Pericardium fibroblast (primary cell): Measurements from ENCODE around the gene NACAD.

DNA sequence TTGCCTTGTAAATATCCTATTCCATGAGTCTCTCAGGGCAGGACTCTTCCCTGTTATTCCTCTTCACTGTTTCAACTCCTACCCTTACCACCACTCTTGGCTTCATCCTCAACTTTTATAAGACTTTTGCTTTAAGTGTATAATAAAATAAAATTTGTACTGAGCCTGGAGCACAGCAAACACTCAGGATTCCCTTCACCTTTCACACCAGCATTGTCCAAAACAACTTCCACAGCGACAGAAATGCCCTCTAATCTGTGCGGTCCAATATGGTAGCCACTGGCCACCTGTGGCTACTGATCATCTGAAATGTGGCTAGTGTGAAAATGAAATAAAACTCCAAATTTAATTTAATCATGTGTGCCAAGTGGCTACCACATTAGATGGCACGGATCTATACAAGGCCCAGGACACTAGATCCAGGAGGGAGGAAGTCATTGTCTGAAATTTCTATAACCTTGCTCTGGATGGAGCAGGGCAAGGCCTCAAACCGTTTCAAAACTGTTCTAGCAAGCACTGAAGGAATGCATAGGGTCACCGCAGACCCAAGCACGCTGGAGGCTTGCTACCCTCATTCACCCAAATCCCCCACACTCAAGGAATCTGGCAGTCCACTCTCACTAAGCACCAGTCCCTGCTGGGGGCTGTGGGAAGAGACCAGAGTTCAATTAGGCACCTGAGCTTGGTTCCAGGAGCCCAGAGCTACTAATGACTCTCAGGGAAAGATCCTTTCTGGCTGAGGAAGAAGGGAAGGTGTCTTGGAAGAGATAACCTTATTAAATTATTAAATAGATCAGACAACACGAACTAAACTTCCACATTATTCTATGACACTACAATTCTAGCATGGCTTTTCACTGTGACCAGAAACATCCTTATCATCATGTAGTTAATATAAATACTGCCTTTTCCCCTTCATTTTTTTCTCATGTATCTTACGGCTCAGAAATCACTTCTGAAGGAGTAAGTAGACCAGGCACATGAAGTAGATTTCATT is 6.4 kb upstream of the MYO1G start:
- RAMPAGE, long total RNA, result no peak

GRCh38 chr7:44999301-45000059 is 521 bp upstream of the CCM2 start:
- RAMPAGE, long total RNA, result no peak

- RAMPAGE, long total RNA, result no peak
Measured at GRCh38 chr7:45088457-45089919, at the start of gene NACAD. Gene NACAD, minus strand, starts transcription at chr7:45088969.

DNA sequence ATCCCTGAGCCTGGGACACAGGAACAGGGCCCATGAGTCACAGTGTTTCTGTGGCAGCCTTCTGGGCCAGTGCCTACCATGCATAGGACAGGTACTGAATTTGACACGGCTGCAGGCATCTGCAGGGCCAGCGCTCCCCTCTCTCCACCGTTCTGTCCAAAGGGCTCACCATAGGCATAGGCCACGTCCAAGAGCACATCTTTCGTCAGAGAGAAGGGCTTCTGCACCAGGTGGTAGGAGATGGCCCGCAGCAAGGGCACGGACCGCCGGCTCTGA is 7.2 kb downstream of the TBRG4 start:
- RAMPAGE, long total RNA, result no peak

DNA sequence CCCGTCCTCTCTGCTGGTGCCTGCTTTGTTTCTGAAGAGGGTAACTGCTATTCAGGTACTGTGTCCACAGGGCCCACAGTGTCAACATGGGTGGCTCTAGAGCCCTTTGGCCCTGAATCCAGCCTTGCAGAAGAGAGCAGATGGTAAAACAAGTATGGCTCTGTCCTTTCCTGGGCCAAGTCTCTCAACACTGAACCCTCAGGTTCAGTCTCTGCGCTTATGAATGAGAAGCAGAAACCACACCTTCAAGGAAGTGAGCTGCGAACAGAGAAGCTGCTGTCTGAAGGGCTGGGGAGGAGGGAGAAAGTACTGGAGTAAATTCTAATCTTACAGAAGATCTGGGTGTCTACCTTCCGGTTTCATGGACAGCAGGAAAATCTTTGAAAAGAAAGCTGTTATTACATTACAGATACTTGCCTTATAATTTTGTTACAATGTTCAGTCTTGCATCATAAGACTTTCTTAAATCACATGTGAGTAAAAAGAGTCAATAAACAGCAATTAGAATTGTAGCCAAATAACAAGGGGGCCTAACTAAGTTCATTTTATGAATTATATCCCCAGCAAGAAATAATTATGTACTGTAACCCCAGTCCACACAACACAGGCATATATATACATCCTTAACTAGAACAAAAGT is 4.1 kb downstream of the TBRG4 start:
- RAMPAGE, long total RNA, result no peak

DNA sequence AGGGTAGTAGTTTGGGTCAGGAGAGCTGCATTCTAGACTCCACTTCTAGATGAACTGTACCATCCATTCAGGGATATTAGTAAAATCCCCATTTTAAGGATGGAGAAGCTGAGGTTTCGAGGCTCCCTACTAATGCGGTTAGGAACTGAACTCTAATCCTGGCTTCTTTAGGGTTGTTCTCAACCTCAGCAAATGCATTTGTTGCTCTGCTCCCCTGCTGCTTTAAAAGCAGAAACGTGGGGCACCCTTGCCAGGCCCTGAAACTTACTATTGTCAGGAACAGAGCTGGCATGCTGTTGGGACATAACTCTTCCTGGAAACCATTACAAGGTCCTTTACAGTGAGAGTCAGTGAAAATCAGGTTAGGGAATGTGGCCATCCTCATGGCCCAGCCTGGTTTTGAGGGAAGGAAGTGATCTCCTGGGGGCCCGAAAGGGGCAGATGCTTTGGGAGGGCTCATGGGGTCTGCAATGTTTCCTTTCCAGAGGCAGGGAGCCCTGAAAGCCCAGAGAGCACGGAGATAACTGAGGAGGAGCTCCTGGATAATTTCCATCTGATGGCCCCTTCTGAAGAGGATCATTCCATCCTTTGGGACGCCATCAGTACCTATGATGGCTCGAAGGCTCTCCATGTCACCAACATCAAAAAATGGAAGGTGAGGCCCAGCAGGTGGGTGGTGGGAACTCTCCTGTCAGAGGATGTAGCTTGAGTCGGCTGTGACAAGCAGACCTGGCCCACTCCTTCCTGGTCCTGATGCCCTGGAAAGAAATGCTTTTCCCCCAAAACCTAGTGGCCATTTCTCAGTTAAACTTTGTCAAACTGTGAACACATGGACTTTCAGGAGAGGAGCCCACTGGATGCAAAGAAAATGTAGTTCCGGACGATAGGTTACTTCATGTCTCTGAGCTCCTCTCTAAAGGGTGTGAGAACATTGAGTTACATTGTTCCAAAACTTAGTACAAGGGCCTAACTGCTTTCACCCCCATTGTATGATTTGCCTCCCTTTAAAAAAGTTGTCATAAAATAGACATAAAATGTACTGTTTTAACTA is 2.1 kb downstream of the IGFBP1 start:
- RAMPAGE, long total RNA, result no peak

- RAMPAGE, long total RNA, result no peak
Measured at GRCh38 chr7:46007875-46008444, 86.9 kb upstream of the IGFBP3 start.

GRCh38 chr7:46015249-46015934 is 94.3 kb upstream of the IGFBP3 start:
- RAMPAGE, long total RNA, result no peak

GRCh38 chr7:46568428-46568818 is 647.4 kb upstream of the IGFBP3 start:
- RAMPAGE, long total RNA, result no peak

- RAMPAGE, long total RNA, result no peak
Measured at GRCh38 chr7:46583432-46584134, 662.5 kb upstream of the IGFBP3 start.

DNA sequence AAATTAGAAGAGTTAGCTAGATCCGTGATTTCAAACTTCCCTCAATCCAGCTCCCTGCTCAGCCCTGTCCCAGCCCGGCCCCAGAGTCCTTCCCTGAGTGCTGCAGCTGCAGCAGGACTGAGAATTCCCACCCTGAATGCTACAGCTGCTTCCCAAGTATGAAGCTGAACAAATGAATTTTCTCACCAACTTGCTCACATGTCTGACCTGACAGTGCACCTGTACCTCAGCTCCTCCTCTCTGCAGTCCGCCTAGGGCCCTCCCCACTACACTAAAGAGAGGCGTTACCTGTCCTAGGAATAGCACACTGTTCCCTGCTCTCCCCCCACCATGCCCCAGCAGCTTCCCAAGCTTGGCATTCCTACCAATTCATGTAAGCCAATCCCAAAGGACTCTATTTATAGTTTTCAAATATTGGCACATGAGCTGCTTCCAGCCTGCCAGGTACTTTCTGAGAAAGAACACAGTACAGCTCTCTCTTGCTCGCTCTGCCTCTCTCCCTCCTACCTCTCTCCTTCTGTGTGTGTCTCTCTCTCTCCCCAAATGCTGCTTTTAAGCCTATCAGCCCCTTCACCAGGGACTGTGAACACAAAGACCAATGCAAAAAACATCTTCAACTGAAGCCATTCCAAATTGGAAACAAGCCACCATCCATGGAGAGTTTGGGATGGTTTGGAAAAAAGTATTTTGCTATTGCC is 400.1 kb downstream of the TNS3 start:
- RAMPAGE, long total RNA, result no peak

DNA sequence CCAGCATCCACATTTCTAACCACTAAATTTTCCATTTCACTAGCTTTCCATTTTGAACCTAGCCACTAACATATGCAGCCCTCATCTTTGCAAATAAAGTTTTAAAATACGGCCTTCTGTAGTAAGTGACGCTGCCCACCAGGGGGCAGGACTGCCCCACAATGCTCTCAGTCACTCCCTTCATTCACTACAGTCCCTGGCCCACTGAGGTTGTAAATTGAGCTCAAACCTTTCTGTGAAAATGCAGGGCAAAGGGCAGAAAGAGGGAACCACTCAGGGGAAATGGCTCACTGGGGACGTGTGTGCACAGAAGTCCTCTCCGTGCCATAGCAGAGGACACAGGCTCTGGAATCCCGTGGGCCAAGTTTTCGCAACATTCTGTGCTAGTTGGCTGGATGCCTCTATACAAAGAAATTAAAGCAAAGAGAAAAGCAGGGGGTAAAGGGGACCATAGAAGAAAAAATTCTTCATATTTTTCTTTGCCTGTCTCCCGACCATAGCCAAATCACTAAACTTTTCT is 315.6 kb downstream of the TNS3 start:
- RAMPAGE, long total RNA, result no peak

DNA sequence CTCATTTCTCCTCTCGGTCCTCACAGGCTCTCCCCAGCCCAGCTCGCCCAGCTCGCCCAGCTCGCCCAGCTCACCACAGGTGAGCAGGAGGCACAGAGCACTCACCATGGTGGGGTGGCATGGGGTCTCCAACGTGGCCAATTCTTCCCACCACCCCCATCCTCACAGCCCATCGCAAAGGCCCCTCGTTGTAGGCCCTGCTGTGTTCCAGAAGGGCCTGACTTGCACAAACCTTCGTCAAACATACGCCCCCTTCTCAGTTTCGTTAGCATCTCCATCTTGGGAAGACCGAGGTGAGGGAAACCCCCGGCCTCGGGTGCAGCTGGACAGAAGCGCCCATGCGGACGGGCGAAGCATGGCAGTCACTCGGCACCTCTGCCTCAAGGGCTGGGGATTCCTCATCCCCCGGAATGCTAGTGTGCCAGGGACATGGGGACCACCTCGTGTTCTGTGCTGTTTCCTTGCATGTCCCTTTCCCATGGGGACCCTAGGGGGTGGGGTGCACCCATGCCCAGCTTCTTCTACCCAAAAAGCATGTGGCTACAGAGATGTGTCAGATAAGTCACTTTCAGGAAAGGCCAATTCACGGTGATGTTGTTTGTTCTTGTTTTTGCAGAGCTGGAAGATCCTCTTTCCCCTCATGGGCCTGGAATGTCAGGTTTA is 304.5 kb downstream of the TNS3 start:
- RAMPAGE, long total RNA, result no peak

GRCh38 chr7:47308715-47309431 is 273.0 kb downstream of the TNS3 start:
- RAMPAGE, long total RNA, result no peak

- RAMPAGE, long total RNA, result no peak
Measured at GRCh38 chr7:47326761-47327222, 255.1 kb downstream of the TNS3 start.

- RAMPAGE, long total RNA, result no peak
Measured at GRCh38 chr7:47361515-47362293, 220.2 kb downstream of the TNS3 start.

DNA sequence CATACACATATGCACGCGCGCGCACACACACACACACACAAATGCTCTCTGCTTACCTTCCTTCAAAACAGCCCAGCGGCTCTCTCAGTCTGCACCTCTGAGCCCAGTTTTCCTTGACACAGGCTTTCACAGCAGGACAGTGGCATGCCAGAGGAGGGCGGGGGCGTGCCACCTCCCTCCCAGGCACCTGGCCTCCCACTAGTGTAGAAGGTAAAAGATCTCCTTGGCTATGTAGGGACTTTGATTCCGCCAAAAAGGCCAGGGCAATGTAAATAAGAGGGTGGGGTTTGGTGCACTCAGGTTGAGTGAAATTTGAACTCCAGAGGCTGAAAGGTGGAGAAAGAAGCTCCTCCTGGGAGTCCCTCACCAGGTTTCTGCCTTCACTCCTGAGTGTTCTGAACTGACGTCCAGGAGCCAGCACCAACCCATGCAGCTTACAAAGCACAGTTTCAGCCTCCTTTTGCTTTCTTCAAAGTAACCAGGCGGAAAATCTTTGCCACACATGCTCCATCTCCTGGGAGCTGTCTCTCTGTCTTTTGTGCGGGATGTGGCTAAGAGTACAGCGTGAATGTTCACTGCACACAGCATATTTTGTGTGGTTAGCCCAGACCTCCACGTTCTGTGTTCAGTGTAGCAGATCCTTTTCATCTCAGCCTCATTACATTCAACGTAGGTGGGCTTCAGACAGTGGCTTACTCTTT is 201.0 kb downstream of the TNS3 start:
- RAMPAGE, long total RNA, result no peak

GRCh38 chr7:47470220-47471455 is 111.3 kb downstream of the TNS3 start:
- RAMPAGE, long total RNA, result no peak

GRCh38 chr7:47475090-47475669 is 106.7 kb downstream of the TNS3 start:
- RAMPAGE, long total RNA, result no peak

DNA sequence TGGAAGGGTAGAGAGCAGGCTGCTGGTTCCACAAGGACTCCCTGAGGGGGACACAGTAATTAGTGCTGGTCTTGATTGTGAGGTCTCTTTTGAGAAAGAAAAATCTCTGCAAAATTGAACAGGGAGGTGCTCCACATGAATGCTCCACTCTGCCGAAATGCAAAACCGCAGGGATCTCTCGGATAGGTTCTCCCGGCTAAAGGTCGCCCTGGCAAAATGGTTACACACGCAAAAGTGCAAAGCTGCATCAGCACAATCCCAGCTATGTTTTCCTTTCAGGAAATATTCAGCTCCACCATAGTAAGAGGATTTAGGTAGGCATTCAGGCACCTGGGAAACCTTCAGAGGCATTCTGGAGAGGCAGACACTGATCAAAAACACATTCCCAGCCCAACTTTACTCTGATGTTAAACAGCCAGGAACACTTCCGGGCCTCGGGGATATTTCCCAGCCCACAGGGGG is 46.3 kb downstream of the TNS3 start:
- RAMPAGE, long total RNA, result no peak